Parietal lobe (tissue), 2 donors: ENCODE results near the gene SLC6A8.

DNA sequence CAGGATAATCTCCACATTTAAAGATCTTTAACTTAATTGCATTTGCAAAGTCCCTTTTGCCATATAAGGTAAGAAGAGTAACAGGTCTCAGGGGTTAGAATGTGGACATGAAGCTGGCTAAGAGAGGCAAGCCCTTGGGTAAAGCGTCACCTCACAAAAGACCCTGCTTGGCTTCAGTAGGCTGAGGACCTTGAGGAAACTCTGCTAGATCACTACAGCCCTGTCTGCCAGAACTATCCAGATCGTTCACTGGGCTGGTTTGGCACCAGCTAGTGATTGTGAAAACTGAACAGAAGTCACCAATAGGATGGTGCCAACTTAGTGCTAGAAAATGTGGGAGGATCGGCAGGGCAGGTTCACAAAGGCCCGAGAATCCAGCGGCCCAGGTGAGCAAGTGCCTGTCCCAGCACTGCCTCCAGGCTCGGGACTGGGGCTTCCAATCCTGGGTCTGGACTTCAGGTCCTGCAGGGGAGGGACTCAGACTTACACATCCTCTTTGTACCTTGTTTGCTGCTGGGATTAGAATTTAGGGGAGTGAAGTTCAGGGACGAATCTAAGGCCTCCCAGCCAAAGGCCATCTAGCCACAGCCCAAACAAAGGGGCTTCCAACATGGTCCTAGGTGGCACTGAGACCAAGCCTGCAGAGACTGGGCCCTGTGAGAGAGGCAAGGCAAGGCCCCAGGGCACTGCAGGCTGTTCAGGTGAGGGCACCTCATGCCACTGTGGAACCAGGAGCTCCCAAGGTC lies 20.9 kb upstream of the ZNF185 start:
- RAMPAGE, long total RNA, result no peak

DNA sequence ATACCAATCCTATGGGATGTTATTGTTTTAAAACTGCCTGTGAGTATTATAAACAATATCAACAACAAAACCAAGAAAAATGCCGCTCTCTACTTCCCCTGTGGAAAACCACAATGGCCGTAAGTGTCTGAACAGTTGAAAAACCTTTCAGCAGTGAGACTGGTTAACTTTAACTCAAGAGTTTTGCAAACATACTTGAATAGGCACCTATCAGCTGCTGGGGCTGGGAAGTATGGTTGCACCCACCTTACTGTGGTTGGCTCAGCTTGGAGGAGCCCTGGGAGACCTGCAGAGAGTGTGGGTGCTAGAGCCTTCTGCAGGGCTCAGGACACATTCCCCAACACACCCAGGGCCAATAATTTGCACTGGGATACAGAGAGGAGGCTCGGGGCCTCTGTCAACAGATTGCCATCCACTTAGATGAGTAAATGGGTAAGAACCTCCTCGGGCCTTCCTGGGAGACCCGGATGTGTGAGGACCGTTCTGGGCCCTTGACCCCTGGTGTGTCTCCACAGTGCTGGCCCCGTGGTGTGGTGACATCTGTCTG lies 40.5 kb upstream of the PWWP4 start:
- RAMPAGE, long total RNA, result no peak

- RAMPAGE, long total RNA, result no peak
Measured at GRCh38 chrX:153361577-153362293, 27.8 kb downstream of the ZNF275 start.

DNA sequence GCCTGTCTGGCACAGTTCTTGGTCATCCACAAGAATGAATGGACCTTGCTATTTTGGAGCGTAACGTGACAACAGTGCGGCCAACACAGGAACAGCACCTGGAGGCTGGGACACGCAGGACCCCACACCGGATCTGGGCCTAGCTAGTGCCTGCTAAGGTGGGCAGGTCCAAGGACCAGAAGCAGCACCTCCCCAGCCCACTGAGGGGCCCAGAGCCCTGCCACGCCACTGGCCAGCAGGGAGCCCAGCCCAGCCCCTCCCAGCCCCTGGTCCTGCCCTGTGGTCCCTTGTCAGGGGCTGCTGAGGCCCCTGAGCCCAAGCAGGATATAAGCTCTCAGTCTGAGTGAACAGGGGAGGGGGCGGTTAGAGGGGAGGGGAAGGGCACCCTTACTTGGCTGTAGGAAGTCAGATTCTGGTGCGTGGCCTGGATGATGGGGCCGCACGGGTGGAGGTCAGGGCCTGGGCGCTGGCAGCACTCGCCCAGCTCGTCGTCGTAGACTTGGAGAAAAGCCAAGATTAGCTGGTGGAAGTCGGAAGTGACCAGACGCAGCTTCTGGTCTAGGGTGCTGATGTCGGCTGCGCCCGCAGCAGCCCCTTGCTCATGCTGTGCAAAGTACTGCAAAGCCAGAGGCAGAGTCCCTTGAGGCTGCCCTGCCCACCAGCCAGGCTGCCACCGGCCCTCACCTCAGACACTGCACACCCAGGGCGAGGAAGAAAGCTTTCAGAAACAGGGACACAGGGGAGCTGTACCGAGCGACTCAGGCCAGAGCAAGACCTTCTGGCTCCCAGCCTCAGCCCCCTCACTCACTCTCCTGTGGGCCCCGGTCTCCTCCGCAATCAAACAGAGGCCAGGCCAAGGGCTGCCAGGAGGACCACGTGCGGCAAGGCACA lies 9.5 kb upstream of the TREX2 start:
- RAMPAGE, long total RNA, result no peak

DNA sequence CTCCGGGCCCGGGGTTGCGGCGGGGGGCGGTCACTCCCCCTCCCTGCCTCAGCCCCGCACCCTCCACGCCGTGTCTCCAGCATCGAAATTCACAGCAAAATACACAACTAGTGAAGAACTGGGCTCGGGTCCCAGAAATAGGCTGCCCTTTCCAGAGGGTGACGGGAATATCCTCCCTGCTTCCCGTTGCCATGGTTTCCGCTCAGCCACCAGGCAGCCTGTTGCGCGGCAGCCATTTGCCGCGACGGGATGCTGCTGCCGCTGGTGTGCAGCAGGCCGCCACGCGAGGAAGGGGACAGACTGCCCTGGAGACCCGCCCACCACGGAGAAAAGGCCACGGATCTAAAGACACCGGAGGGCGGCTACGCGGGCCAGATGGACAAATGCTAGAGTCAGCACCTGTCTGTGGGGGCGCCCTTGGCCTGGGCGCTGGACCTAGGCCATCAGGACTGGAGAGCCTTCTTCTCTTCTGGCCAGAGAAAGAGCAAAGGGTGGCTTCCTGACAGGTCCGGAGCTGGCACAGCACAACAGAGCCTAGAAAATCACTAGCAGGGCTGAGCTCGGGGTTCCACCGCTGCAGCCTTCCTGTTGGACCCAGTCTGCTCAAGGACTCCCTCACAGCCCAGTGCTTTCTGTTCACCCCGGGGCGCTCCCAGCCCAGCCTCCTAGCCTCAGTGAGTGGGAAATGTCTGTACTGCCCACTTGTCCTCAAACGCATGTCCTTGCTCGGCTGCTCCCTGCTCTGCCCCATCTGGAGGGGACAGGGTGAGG lies 11.6 kb upstream of the CCNQ start:
- RAMPAGE, long total RNA, result no peak

DNA sequence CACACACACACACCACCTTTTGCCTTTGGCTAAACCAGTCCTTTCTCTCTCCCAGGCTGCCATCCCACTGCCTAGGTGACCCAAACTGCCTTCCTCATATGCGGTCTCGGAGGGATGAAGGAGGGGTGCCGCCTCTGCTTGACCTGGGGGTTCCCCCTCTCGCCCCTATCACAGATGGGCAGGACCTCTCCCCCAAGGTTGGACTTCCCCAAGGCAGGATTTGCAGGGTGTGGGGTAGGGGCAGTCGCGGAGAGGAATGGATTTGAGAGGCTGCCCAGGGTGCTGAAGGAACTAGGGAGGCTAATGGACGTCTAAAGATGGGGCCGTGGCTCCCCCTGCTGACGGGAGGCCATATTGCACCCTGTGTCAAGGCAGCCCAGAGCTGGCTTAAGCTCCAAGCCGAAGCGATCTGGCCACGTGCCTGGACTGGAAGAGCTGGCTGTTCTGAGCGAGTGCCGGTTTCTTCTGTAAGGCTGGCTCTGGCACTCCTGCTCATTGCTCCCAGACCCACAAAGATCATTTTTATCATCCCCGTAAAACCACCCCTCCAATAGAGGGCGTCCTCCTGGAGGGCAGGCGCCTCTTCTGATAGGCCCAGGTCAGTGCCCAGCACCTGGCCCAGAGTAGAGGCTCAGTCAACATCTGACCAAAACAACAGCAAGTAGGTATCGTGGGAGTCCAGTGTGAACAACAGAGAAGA lies 5.7 kb downstream of the PNCK start:
- RAMPAGE, long total RNA, result no peak

- RAMPAGE, long total RNA, result no peak
Measured at GRCh38 chrX:153687373-153688545, at the start of gene SLC6A8. SLC6A8 (plus strand) TSS chrX:153687926.

- RAMPAGE, long total RNA, result no peak
Measured at GRCh38 chrX:153706519-153707307, 17.5 kb downstream of the BCAP31 start.

GRCh38 chrX:153730999-153731607 lies 6.4 kb downstream of the ABCD1 start:
- RAMPAGE, long total RNA, result no peak

DNA sequence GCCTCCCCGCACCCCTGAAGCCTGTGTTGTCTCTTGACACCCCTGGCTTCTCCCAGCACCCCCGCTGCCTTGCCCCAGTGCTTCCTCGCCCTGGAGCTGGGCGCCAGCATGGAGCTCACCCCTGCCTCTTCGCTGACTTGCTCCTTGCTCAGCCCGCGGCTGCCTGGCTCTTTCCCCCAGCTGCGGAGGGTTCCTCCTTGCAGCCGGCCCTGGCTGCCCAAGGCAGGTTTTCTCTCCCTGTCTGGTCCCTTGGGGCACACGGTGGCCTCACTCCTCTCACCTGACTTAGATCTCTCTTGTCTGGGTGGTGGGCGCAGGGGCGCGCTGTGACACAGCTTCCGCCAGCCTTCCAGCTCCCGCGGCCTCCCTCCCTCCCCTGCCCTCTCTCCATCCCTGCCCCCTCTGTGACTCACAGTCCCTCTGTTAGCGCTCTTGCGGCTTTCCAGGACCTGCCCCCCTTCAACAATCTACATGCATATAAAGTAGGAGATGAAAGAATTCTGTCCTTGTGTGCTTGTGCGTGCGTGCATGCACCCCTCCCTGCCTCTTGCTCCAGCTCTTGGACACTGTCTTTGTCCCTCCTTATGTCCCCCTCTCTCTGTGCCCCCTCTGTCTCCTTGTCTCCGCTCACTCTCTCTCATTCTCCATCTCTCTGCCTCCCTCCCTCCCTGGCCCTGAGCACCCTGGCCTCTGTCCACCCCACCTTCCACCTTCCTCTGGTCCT lies 2.2 kb downstream of the PLXNB3 start:
- RAMPAGE, long total RNA, result no peak

- RAMPAGE, long total RNA, result no peak
Measured at GRCh38 chrX:153824370-153824632, 6.0 kb downstream of the PDZD4 start.

DNA sequence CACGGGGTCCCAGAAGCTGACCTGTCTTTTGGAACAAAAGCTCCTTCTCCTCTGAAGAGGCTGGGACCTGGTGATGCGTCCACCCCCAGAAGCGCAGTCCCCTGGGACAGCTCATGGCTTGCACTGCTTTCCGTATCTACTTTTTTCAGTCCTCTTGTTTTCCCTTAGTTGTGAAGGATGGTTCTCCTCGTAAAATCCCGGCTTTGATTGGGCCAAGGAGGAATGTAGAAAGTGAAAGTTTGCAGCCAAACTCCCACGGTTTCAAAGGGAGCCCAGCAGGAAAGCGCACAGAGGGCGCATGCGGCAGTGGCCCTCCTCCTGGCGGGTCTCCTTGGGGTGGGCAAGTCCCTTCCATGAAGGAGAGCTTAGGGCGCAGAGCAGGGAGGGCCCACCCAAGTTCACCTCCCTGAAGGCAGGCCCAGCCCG lies 2.2 kb downstream of the PDZD4 start:
- RAMPAGE, long total RNA, result no peak

- RAMPAGE, long total RNA, result no peak
Measured at GRCh38 chrX:153829302-153829776, 1.0 kb downstream of the PDZD4 start.

GRCh38 chrX:153904028-153904378 lies 470 bp upstream of the AVPR2 start:
- RAMPAGE, long total RNA, result no peak

DNA sequence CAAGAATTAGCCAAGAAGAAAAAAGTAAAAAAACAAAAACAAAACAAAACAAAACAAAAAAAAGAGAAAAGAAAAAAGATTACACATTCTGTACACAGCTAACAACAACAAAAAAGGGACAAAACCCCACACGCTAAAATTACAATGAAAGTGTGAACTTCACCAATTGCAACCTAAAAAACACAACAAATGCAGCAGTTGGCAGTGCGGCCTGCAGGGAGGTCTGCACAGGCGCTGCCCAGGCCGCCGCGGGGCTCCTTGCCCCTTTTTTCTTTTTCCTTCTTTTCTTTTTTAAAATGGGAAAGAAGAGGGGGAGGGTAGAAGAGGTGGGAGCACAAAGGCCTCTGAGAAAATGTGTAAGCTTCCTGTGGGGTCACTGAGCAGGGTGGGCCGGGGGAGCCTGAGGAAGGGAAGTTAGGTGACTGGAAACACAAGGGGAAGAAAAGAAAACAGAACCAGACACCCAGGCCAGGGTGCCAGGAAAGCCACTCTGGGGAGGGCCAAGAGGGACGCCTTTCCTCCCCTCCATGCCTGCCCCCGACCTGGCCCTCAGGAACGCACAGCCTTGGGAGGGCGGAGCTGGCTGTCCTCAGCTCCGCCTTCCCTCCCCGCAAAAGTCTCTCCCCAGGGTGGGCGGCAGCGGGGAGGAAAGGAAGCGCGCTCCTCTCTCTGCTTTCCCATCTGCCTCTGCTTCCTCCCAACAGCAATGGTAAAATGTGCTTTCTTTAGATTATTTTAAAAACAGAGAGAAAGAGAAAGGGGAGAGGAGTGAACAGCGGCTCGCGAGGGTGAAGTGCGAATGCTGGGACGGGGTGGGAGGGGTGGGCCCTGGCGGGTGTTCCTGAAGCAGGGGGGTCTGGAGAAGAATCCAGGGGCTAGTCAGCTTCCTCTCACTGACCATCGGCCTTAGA lies 4.3 kb upstream of the RENBP start:
- RAMPAGE, long total RNA, result no peak

GRCh38 chrX:153973162-153973794 lies 724 bp downstream of the TMEM187 start:
- RAMPAGE, long total RNA, result no peak

DNA sequence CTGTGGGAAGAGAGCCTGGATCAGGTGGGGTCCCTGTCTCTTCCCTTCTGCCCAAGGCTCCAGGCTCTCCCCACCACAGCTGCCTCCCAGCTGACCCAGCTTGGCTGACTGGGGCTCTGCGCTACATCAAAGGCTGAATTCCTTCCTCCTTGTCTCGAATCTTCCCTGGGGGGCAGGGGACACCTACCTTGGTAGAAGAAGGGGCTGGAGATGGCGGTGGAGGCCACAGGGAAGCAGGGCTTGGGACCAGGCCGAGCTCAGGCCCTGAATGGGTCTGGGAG lies 974 bp downstream of the IRAK1 start:
- RAMPAGE, long total RNA, result no peak

GRCh38 chrX:154076181-154076778 lies 21.2 kb downstream of the MECP2 start:
- RAMPAGE, long total RNA, result no peak

GRCh38 chrX:154084378-154085146 lies 13.0 kb downstream of the MECP2 start:
- RAMPAGE, long total RNA, result no peak

GRCh38 chrX:154090664-154091375 lies 6.7 kb downstream of the MECP2 start:
- RAMPAGE, long total RNA, result no peak